Placental pericyte (primary cell): ENCODE results near the gene XYLT1.

DNA sequence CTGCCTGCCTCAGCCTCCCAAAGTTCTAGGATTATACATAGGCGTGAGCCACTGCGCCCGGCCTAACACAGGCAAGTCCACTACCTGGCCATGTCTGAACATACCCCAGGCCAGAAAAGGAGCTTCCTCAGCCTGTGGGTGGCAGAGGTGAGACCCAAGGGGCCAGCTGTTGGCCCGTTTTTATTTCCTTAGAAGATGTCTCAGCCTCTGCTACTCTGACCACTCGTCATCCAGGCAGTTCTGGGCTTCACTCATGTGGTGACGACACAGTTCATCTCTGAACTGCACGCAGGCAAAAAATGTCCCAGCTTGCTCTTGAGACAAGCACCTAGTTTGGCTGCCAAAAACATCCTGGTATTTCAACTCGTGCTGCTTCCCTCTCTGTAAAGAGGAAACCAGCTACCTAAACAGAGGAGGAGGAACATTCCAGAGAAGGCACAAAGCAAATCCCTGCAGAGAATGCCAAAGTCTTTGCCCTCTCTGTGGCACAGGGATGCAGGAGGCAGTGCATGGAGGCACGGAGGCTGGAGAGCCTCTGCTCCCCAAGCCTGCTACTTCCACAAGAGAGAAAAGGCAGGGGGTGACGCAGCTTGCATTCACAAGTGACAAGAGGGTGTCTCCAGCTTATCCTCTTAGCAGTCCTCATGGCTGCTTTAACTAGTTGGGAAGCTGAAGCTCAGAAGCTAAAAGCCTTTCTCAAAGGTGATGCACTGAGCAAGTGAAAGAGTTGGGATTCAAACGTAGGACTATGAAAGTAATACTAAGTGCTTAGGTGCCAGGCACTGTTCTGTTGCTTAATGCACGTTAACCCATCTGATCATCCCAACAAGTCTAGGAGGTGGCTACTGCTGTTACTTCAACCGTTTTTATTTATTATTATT is 125.6 kb downstream of the XYLT1 start:
- CAGE, long polyA plus RNA, result no peak

GRCh38 chr16:17369448-17370224 is 101.1 kb downstream of the XYLT1 start:
- CAGE, long polyA plus RNA, result no peak

- CAGE, long polyA plus RNA, result no peak
Observed at GRCh38 chr16:17470861-17471137, at the start of gene XYLT1. Gene XYLT1, minus strand, starts transcription at chr16:17470960.

DNA sequence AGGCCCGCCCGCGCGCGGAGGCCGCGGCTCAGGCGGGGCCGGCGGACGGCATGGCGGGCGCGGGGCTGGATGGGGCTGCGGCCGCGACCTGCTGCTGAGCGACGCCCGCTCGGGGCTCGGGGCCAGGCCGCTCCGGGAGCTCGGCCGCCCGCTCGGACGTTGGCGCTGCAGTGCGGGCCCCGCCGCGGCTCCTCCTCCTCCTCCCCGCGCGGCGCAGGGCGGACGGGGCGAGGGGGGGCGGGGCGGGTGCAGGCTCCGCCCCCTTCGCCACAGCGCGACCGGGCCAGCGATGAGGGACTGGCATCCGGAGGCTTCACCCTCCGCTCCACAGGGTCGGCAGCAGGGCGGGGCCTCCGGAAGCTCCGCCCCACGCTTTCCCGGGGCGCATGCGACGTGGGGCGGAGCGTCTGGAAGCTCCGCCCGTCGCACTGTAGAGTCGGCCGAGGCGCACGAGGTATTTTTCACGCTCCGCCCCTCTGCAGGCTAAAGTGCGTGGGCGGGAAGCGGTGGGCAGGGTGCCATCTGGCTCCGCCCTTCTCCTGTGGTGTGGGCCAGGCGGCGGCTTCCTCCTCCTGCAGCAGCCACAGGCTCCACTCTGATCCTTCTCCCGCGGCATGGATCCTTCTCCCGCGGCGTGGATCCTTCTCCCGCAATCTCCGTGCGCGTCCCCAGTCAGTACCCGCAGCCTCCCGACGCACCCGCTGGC is 65.5 kb upstream of the NPIPA8 start:
- CAGE, long polyA plus RNA, result no peak

DNA sequence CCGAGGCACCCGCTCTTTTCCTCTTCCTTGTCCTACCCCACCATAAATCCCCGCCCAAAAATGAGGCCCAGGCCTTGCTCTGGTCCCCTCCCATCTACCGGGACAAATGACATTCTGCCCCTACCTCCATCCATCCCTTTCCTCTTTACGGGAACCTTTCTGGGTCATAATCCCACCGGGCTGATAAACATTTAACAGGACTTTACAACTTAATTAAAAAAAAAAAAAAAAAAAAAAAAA is 1.0 kb downstream of the NOMO2 start:
- CAGE, long polyA plus RNA, result no peak

DNA sequence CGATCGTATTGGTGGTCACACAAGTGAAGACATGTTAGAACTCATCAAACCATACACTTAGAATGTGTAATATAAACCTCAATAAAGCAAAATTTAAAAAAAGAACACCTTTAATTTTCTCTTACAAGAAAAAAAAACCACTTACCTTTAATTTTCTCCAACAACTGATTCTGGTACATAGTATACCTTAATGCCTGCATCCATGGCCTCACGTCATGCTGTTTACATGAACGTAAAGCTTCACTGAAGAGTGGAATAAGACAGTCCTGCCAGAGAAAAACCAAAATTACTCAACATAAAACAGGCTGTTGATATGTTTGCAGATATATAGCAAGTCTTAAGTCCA is 56.6 kb upstream of the ARL6IP1 start:
- CAGE, long polyA plus RNA, result no peak

GRCh38 chr16:19117113-19118039 is 3.6 kb downstream of the ITPRIPL2 start:
- CAGE, long polyA plus RNA, result no peak

DNA sequence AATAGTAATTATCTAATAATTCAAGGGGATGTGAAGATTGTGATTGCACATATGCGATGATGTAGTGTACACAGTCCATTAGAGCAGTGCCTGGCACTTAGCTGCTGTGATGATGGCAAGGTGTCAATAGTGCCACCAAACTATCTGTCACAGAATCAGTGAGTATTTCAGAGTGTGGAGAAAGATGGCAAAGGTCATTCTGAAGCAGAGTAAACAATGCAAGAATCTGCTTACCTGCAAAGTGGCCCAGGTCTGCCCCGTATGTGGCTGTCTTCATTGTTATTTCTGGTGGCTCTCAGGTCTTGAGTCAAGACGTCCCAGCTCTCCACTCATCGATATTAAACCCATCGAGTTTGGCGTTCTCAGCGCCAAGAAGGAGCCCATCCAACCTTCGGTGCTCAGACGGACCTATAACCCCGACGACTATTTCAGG is 15.2 kb downstream of the SYT17 start:
- CAGE, long polyA plus RNA, result no peak

GRCh38 chr16:19284088-19284685 is 1.3 kb upstream of the CLEC19A start:
- CAGE, long polyA plus RNA, result no peak

GRCh38 chr16:19410325-19411497 is 7.0 kb upstream of the TMC5 start:
- CAGE, long polyA plus RNA, result no peak

DNA sequence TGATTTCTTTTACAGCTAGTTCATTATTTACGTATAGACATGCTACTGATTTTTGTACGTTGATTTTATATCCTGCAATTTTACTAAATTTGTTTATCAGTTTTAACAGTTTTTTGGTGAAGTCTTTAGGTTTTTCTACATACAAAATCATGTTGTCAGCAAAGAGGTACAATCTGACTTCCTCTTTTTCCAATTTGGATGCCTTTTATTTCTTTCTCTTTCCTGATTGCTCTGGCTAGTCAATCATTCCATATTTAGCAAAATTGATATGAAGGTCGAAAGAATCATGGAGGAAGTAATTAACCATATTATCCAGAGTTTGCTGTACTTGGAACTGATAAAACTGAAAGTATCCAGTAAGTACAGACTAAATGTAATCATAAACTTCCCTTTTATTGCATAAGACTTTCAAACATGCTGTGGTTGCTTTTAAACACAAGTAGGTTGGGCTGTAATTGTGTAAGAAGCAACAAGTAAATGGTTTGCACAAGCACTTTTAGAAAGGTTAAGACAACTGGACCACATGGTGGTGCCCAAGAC is 8.4 kb downstream of the GDE1 start:
- CAGE, long polyA plus RNA, result no peak

- CAGE, long polyA plus RNA, result no peak
Observed at GRCh38 chr16:19627498-19627981, 72.0 kb downstream of the VPS35L start.

GRCh38 chr16:19639797-19640480 is 78.1 kb downstream of the KNOP1 start:
- CAGE, long polyA plus RNA, result no peak

- CAGE, long polyA plus RNA, result no peak
Observed at GRCh38 chr16:19756932-19757372, 38.9 kb downstream of the IQCK start.

DNA sequence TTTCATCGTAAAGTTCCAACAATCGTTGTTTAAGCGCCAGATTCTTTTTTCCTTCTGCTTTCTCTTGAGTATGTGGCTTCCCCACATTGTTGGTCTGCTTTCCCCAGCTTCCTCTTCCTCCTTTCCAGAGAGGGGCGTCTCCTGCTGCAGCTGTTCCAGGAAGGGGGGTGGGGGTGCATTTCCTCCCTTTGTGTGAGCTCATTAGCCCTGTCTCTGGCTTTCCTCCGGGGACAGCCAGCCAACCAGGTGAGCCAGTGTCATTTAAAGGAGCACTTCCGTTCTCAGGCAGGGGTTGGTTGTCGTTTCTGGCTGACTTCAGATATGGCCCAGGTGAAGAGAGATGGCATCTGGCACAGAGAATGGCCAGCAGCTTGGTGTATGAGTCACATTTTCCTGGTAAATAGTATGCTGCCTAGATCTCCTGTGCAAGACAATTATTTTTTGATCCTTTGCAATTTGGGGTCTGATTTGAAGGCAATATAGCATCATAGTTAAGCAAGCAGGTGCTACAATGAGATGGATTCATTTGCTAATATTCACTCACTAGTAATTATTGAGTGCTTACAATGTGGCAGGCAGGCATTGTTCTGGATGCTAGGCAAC is 79.7 kb downstream of the GPRC5B start:
- CAGE, long polyA plus RNA, result no peak

- CAGE, long polyA plus RNA, result no peak
Observed at GRCh38 chr16:20326147-20326946, 966 bp downstream of the GP2 start.

DNA sequence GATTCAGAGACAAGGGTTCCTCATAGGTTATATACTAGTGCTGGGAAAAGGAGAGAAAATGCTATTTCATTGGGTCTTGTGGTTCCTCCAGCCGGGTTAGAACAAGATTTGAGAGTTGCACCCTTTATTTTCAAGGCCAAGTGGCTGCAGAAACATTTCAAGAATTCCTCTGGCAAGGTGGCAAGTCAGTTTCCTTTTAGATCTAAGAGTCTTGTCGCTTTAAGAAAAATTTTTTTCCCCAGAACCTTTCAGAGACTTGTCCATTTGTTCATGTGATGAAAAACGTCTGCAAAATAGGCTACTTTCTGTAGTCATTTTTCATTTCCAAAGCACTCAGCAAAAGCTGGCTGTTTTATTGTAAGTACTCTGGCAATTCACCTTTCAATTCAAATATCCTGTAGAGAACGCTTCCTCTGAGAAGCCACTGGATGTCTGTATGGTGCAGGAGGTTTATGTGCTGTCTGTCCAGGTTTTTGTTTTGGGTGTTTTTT is 6.7 kb downstream of the THUMPD1 start:
- CAGE, long polyA plus RNA, result no peak

GRCh38 chr16:20856713-20857497 is 43.3 kb downstream of the DCUN1D3 start:
- CAGE, long polyA plus RNA, result no peak

GRCh38 chr16:20866064-20866629 is 34.0 kb downstream of the DCUN1D3 start:
- CAGE, long polyA plus RNA, result no peak

DNA sequence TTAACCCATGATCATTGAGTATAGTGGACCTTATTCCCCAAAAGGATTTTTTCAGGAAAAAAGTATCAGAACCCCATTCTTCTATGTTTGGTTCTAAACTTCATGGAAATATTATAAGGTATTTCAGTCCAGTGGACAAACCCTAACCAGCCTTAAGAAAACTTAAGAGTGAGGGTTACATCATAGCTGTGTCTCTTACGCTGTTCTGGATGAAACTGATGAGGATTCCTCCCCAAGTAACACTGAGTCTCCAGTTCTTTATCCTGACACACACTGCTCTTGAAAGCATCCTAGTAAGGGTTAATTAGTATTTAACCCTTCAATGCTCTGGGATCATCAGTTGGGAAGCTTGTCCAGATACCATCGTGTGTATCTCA is 5.0 kb downstream of the LYRM1 start:
- CAGE, long polyA plus RNA, result no peak